ENCODE data around the genes RASA4B, RASA4, LHFPL3 and RINT1.

- PRO-cap, 2 experiments, result no peak in any of the 2 experiments
Measured at GRCh38 chr7:102473301-102473945, 5.3 kb downstream of the POLR2J start.

GRCh38 chr7:102517575-102518002 lies at the start of gene RASA4B:
RASA4B (minus strand) TSS chr7:102517777.
- PRO-cap, 2 experiments, result no peak in any of the 2 experiments

DNA sequence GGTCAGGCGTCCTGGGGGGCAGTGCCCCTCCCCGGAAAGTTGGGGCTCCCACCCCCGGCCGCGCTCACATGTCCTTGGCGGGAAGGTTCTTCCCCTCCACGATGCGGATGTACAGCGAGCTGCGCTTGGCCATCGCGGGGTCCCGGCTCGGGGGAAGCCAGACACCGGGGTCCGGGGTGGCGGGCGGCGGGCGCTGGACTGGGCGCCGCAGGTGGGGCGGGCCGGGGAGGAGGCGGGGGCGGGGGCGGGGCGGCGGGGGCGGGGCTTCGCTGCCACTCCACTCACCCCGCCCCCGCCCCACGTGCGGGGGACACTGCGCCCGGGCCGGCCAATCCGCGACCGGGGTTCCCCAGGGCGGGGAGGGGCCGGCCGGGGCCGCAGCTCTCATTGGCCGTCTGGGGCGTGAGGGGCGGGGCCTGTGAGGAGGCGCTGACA lies at the start of gene RASA4:
TSS of gene RASA4 (minus strand) at position 200 of the 435 bp plus-strand sequence.
- PRO-cap, 2 experiments, result no peak in any of the 2 experiments

GRCh38 chr7:102630630-102631153 lies 11.9 kb downstream of the UPK3BL1 start:
- PRO-cap, 2 experiments, result peak in 1 of 2 experiments; most common minus-strand start chr7:102630737 (in 1)

- PRO-cap, 2 experiments, result no peak in any of the 2 experiments
Measured at GRCh38 chr7:103086318-103087069, 11.6 kb downstream of the ARMC10 start.

- PRO-cap, 2 experiments, result no peak in any of the 2 experiments
Measured at GRCh38 chr7:103089139-103089987, 14.4 kb downstream of the ARMC10 start.

- PRO-cap, 2 experiments, result no peak in any of the 2 experiments
Measured at GRCh38 chr7:103162614-103162993, 13.7 kb upstream of the NAPEPLD start.

- PRO-cap, 2 experiments, result no peak in any of the 2 experiments
Measured at GRCh38 chr7:103299088-103299629, 1.9 kb downstream of the PMPCB start.

DNA sequence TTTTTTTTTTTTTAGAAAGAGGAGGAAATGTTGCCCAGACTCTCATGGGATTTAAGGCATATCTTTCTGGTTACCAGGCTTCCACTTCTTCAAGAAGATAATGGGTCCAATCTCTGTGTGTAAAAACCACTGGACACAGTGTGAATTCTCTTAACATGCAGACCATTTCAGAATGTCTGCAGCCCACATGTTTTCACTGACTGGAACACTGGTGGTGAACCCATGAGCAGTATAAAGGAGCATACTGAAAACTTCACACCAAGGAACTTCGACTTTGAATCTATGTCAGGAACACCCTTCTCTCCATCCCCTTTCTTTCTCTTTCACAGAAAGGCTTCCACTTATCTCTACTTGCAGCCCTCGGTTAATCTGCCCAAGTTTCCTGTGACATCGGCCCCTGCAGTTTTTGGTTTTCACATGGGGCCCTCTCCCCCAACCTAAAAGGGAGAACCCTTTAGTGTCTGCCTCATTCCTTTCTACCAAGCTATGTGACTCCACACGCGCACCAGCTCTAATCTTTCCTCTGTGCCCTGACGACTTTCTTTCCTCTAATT lies 70.2 kb downstream of the RELN start:
- PRO-cap, 2 experiments, result no peak in any of the 2 experiments

DNA sequence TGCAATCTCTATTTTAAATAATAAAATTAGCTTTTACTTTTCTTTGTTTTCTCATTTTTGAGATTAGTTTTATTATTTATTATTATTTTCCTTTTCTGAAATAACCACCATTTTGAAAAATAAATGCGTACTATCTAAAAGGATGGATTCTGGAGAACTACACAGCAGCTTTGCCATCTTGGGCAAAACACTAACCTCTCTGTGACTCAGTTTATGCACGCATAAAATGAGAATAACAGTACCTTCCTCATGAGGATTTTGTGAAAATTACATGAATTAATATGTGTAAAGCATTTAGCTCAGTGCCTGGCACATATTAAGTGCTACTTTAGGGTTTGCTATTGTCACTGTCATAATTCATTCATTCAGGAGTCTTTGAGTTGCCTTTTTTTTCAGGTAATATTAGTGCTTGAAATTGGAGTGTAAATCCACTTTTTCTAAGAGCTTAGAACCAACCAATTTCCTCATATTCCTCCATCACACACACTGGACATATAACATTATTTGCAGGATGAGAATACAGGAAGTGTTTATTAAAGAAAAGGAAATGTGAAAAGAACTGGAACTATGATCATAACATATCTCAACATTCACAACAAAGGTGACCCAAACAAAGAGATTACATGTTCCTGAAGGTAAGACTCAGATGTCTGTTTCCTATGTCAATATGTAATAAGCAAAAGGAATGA lies 8.9 kb downstream of the RELN start:
- PRO-cap, 2 experiments, result no peak in any of the 2 experiments

- PRO-cap, 2 experiments, result no peak in any of the 2 experiments
Measured at GRCh38 chr7:104126281-104126904, 81.4 kb downstream of the ORC5 start.

DNA sequence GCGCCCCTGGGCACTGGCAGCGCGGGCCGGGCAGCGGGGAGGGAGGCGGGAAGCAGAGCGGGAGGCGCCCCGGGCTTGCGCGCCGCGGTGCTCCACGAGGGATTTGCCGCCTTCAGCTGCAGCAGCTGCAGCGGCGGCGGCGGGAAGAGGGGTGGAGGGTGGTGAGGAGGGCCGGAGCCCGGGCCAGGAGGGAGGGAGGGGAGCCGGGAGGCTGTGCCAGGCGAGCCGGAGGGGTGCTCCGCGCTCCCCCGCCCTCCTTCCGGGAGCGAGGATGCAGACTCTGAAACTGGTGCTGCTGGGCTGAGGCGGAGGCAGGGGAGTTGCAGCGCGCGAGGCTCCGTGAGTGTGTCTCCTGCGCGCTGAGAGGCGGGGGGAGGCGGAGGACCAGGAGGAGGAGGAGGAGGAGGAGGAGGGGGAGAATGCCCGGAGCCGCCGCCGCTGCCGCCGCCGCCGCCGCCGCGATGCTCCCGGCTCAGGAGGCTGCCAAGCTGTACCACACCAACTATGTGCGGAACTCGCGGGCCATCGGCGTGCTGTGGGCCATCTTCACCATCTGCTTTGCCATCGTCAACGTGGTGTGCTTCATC lies at the start of gene LHFPL3:
TSS of gene LHFPL3 (plus strand) at position 243 of the 587 bp plus-strand sequence.
- PRO-cap, 2 experiments, result no peak in any of the 2 experiments

DNA sequence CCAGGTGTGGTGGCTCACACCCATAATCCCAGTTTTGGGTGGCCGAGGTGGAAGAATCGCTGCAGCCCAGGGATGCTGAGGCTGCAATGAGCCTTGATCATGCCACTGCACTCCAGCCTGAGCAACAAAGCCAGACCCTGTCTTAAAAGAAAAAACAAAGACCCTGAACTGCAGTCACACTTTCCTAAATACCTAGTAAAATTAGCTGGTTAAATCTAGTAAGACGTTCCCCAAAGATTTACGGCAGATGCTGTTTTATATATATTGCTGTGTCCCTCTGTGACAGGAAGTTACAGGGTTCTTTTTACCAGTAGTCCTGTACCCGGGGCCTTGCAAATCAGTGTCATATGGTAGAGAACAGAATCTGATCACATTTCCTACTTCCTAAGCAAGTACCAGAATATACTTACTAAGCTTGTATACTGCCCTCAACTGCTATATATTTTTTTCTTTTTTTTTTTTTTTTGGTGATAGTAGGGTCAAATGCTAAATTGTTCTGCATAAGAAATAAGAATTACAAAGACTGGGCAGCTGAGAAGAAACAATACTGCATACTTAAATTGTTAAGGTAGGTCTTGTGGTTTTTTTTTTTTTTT lies 27.4 kb upstream of the KMT2E start:
- PRO-cap, 2 experiments, result no peak in any of the 2 experiments

DNA sequence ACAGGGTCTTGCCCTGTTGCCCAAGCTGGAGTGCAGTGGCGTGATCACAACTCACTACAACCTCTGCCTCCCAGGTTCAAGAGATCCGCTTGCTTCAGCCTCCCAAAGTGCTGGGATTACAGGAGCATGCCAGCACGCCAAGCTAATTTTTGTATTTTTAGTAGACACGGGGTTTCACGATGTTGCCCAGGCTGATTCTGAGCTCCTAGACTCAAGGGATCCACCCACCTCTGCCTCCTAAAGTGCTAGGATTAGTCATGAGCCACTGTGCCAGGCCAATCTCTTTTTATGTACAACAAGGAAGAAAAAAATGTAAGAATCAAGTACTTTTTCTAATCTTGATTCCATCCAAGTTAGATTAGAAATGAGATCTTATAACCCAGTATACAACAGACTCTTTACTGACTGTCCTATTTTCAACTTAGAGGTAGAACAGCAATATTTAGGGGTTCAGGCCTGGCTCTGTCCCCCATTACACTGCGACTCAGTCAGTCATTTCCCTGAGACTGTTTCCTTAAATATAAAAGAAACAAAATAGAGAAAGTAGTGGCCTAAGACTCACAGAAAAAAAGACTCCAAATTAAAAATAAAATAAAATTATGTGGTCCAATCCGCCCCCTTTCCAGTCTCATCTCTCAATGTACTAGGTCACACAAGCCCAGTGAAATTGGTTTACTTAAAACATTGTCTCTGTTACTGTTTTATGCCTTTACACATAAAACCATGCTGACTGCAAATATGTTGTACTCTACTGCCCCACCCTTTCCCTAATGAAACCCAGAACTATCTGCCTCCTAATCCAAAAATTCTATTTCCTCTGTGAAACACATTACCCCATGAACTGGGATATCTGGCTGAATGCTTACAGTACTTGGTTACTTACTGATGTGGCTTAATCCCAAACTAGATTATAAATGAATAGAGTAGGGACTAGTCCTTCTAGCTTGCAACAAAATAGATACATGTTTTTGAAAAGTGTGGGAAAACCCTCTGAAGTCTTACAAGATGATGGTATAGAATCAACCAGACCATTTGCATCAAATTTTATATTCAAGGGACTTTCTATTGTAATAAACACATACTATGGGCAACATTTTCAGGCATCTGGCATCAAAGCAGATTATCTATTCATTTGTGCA lies 10.3 kb upstream of the KMT2E start:
- PRO-cap, 2 experiments, result no peak in any of the 2 experiments

- PRO-cap, 2 experiments, result no peak in any of the 2 experiments
Measured at GRCh38 chr7:105006175-105007126, 7.6 kb upstream of the KMT2E start.

GRCh38 chr7:105081440-105081964 lies 67.5 kb downstream of the KMT2E start:
- PRO-cap, 2 experiments, result no peak in any of the 2 experiments

DNA sequence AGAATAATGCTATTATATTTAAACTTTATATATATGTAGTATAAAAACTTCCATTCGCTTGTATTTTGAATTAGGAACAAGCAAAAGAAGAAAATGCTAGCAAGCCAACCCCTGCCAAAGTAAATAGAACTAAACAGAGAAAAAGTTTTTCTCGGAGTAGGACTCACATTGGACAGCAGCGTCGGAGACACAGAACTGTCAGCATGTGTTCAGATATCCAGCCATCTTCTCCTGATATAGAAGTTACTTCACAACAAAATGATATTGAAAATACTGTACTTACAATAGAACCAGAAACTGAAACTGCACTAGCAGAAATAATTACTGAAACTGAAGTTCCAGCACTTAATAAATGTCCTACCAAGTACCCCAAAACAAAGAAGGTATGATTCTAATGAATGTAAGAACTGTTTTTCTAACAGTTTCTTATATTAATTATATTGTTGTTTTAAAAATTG lies 87.8 kb downstream of the KMT2E start:
- PRO-cap, 2 experiments, result no peak in any of the 2 experiments

GRCh38 chr7:105217965-105218574 lies 170.7 kb downstream of the SRPK2 start:
- PRO-cap, 2 experiments, result no peak in any of the 2 experiments

- PRO-cap, 2 experiments, result peak in 2 of 2 experiments; most common plus-strand start chr7:105532210 (in 2)
Measured at GRCh38 chr7:105531872-105532998, at the start of gene RINT1. RINT1 (plus strand) TSS chr7:105532201.

- PRO-cap, 2 experiments, result no peak in any of the 2 experiments
Measured at GRCh38 chr7:105662133-105662349, 80.7 kb upstream of the EFCAB10 start.